HEK293 (cell line): ENCODE measurements around a stretch of chr1.

GRCh38 chr1:31501269-31501692, 75.0 kb upstream of the TINAGL1 start:
- PRO-cap = unidirectional peak, plus-strand start at chr1:31501533
- RRBS, 2 experiments = no CpG with 5 or more reads among the region's 7 CpGs

DNA sequence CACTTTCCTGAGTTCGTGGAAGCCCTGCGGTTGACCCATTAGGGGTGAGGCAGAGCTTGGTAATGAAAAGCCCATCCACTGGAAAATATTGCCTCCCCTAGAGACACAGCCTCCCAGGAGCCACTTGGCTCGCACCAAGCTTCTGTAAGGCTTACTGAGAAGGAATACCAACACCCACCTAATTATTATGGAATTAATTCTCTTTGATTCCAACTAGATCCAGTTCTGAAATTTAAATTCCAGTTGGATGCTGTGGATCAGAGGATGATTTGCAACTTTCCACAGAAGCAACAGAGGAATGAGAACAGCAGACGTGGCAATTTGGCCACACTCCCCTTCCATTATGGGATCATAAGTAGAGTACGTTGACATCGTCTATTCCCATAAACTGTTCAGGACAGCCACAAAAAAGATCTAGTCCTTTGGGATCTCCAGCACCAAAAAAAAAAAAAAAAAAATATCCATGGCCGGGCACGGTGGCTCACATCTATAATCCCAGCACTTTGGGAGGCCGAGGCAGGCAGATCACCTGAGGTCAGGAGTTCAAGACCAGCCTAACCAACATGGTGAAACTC, 4.2 kb upstream of the PEF1 start:
- PRO-cap = no peak
- RRBS, 2 experiments = no CpG with 5 or more reads among the region's 9 CpGs

GRCh38 chr1:31699355-31699747, 4.5 kb downstream of the COL16A1 start:
- PRO-cap = no peak
- RRBS, 2 experiments = no CpG with 5 or more reads among the region's 4 CpGs

DNA sequence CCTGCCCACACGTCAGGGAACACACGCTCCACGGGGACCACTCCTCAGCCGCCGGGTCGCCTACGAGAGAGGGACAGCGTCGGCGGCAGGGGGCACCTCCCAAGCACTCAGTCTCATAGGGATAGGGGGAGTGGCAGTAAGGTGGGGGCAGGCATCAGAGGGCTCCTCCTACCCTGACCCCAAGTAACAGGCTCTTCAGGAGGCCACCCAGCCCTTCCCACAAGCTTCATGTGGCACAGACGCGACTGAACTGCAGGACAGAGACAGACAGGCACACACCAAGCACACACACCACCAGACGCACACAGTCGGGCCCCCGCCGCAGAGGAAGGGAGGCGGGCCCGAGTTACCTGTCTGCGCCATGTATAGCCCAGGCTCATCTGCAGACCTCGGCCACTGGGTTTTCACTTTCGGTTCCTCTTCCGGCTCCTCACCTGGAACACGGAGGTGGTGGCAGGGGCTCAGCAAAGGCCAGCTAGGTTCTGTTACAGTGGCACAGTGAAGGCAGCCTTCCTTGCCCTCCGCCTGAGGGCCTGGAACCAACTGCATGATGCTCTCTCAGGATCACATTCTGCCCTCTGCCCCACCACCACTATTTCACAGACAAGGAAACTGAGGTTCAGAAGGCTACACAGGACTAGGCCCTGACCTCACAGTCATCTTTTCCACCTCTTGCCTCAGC, 19.7 kb downstream of the ADGRB2 start:
- PRO-cap = no peak
- RRBS, 2 experiments = no CpG with 5 or more reads among the region's 24 CpGs

- PRO-cap = no peak
- RRBS, 2 experiments = no CpG with 5 or more reads among the region's 20 CpGs
Measured at GRCh38 chr1:31789283-31789690, 25.1 kb upstream of the ADGRB2 start.

DNA sequence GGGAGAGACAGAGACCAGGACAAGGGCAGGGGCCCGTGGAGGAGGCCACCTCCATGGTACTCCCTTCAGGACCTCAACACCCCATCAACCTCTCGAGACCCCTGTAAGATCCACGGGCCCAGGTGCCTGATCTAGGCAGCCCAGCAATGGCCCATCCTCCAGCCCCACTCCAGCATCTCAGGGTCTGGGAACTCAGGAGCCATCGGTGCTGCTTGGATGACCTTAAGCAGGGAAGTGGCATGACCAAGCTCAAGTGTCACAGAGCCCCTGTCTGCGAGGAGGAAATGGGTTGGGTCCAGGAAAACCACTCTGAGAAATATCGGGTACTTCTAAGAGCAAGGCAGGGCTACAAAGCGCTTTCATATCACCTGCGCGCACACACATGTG, 32.5 kb upstream of the SPOCD1 start:
- PRO-cap = no peak
- RRBS, 2 experiments = no CpG with 5 or more reads among the region's 9 CpGs

GRCh38 chr1:31932230-31933107, 5.7 kb downstream of the PTP4A2 start:
- PRO-cap = no peak
- RRBS, 2 experiments = no CpG with 5 or more reads among the region's 4 CpGs

- PRO-cap = no peak
- RRBS, 2 experiments = no CpG with 5 or more reads among the region's 3 CpGs
Measured at GRCh38 chr1:31984682-31985389, 28.8 kb upstream of the KHDRBS1 start.

GRCh38 chr1:32023377-32023816, 9.7 kb downstream of the KHDRBS1 start:
- PRO-cap = no peak
- RRBS, 2 experiments = no CpG with 5 or more reads among the region's 3 CpGs

DNA sequence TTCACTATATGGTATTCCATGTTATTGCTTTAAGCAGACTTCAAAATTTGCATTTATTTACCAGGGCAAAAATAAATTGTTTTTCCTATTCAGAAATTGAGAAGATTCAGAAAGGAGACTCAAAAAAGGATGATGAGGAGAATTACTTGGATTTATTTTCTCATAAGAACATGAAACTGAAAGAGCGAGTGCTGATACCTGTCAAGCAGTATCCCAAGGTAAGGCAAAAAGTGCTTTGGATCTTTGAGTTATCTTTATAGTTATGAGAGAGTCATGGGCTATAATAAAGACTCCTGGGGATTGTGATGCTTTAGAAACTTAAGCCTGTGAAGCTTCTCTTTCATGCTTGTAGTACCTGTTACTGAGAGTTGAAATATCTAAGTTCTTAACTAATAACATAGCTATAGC, 16.5 kb downstream of the KHDRBS1 start:
- PRO-cap = no peak
- RRBS, 2 experiments = no CpG with 5 or more reads among the region's 1 CpG

DNA sequence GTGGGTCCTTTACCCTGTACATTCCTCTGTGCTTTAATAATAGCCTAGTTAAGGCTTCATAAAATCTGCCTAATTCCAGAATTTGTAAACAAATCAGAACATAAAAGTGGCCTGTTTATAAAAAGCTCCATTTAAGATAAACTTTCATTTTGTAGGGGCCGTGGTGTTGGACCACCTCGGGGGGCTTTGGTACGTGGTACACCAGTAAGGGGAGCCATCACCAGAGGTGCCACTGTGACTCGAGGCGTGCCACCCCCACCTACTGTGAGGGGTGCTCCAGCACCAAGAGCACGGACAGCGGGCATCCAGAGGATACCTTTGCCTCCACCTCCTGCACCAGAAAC, 24.0 kb downstream of the KHDRBS1 start:
- PRO-cap = no peak
- RRBS, 2 experiments = no CpG with 5 or more reads among the region's 7 CpGs

GRCh38 chr1:32042226-32042760, 28.6 kb downstream of the KHDRBS1 start:
- PRO-cap = no peak
- RRBS, 2 experiments = no CpG with 5 or more reads among the region's 8 CpGs

GRCh38 chr1:32180328-32181118, 1.0 kb downstream of the TXLNA start:
- PRO-cap = bidirectional peak, plus-strand start at chr1:32180465, minus-strand start at chr1:32180520
- RRBS, 2 experiments = 2 to 3% methylated on average over 11 of the region's 28 CpGs

GRCh38 chr1:32201473-32201982, 1.1 kb downstream of the CCDC28B start:
- PRO-cap = bidirectional peak, plus-strand start at chr1:32201789, minus-strand start at chr1:32201601
- RRBS, 2 experiments = no CpG with 5 or more reads among the region's 9 CpGs

- PRO-cap = bidirectional peak, plus-strand start at chr1:32206137, minus-strand start at chr1:32206059; bidirectional peak, plus-strand start at chr1:32206185, minus-strand start at chr1:32206210
- RRBS, 2 experiments = 7 to 13% methylated on average over 21 of the region's 39 CpGs
Measured at GRCh38 chr1:32205871-32207050, 790 bp downstream of the IQCC start.

DNA sequence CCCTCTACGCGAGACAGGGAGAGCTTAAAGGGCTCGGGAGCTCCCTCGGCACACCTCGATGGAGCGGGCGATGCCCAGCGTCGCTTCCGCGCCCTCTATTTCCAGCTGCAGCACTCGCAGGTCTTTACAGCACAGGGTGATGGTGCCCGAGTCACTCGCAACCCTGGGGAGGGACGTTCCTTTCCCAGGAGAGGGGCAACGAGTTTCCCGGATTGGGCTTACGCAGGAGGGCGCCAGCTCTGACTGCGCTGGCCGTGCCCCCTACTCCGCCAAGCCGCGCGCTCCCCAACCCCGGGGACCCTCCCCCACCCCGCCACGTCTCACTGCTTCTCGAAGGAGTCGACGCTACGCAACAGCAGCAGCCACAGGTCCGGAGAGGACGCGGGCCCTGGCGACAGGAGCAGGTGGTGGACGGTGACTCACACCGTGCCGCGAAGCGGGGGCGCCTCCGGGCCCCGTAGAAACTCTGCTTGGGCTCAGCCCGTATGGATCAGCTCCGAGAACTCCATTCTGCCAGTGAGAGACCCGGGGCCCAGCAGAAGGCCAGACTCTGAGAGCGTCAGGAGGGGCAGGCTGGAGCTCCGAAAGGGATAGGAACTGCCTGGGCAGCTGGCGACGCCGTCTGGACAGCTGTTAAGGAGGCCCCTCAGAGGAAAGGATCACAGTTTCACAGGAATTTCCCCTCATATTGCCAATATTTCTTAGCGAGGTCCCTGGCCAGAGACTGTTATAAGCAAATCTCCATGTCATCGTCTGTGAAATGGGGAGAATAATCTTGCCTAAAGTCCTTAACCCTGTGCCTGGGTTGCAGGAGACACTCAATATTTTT, 5.7 kb upstream of the FAM167B start:
- PRO-cap = no peak
- RRBS, 2 experiments = 52 to 88% methylated on average over 27 of the region's 54 CpGs

- PRO-cap = no peak
- RRBS, 2 experiments = no CpG with 5 or more reads among the region's 5 CpGs
Measured at GRCh38 chr1:32263769-32264216, 12.7 kb downstream of the LCK start.

DNA sequence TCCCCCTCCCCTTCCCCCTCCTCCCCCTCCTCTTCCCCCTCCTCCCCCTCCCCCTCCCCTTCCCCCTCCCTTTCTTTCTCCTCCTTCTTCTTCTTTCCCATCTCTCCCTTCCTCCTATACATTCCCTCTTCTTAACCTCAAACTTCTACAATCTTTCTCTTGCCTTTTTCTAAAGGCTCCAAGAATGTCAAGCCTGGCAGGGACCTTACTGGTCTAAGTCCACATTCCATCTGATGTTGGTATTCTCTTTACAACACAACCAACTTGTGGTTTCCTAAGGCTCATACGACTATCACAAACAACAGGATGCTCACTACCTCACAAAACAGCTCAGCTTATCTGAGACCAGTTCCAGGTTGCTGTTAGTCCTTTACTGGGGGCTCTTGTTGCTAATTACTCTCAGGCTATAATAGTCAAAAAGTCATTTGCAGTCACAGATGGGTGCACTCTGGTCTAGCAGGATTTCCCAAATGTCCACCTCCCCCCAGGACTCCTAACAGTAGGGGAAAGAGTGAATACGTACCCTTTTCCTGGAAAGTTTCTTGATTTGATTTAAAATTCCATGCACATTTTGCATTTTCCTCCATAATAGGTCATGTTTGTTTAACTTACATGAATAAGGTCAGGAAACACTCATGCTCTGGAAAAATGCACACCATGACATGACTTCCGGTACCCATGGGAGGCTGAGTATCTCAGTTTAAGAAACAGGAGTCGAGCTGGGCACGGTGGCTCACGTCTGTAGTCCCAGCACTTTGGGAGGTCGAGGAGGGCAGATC, 15.9 kb downstream of the LCK start:
- PRO-cap = no peak
- RRBS, 2 experiments = no CpG with 5 or more reads among the region's 7 CpGs

GRCh38 chr1:32332026-32333057, 3.7 kb downstream of the MARCKSL1 start:
- PRO-cap = unidirectional peak, minus-strand start at chr1:32332890
- RRBS, 2 experiments = no CpG with 5 or more reads among the region's 8 CpGs

GRCh38 chr1:32334750-32334953, 1.4 kb downstream of the MARCKSL1 start:
- PRO-cap = bidirectional peak, plus-strand start at chr1:32334768, minus-strand start at chr1:32334816
- RRBS, 2 experiments = no CpG with 5 or more reads among the region's 5 CpGs